Right common carotid artery plus branches (tissue), 1 donor: ENCODE results near the genes ABCB4 and STEAP4.

GRCh38 chr7:84316677-84317104 is 122.1 kb upstream of the SEMA3A start:
- PRO-cap, result unidirectional peak, minus-strand start at chr7:84316838

- PRO-cap, result no peak
Observed at GRCh38 chr7:84720389-84720919, 466.4 kb downstream of the SEMA3D start.

- PRO-cap, result unidirectional peak, plus-strand start at chr7:87151887
Observed at GRCh38 chr7:87151825-87152202, 439 bp upstream of the DMTF1 start.

GRCh38 chr7:87156955-87157792 is 4.9 kb downstream of the DMTF1 start:
- PRO-cap, result no peak

DNA sequence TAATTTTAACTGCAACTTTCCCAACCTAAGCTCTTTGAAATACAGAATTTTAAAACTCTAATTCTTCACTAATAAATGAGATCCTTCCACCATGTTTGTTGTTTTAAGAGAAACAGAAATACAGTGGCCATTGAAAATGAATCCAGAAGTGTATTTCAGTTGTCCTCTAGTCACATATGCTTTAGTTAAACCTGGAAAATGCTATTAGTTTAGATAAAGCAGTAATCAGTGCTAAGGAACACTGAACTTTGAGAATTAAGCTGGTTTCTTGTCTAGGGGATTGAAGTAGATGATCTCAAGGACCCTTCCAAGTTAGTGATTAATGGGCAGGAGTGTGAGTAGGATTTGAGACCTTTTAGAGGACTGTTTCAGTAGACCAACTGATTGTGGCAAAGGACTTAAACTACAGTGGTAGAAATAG is 23.9 kb downstream of the DMTF1 start:
- PRO-cap, result no peak

- PRO-cap, result no peak
Observed at GRCh38 chr7:87344528-87344766, 1.0 kb upstream of the CROT start.

- PRO-cap, result bidirectional peak, plus-strand start at chr7:87475777, minus-strand start at chr7:87475653
Observed at GRCh38 chr7:87475323-87476633, at the start of gene ABCB4. Gene ABCB4, minus strand, starts transcription at chr7:87475680.

DNA sequence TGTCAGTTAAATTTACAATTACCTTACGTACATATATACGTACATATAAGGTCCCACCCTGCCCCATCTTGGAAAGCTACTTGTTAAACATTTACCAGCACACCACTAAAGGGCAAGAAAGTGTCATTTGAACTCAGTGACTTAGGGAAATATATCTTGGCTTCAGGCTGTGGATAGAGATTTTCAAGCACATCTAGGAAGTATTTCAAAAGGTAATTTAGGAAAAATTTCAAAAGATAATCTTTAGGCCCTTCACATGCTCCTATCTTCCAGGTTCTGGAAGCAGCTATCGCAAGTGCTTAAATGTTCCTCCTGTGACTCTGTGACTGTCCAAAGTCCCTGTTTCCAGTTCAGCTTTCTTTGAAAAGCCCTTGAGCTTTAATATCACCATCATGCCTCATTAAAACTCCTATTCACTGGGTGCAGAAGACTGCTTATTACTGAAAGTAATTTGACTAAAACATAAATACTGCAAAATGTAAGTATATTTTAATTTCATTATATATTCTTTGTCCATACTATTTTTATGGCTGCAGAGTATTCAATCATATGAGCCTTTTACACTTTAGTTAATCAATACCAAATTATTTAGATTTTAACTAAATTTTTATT is 9.8 kb upstream of the SRI start:
- PRO-cap, result no peak

- PRO-cap, result bidirectional peak, plus-strand start at chr7:88307002, minus-strand start at chr7:88306891
Observed at GRCh38 chr7:88306277-88307263, at the start of gene STEAP4. Gene STEAP4, minus strand, starts transcription at chr7:88306894.

DNA sequence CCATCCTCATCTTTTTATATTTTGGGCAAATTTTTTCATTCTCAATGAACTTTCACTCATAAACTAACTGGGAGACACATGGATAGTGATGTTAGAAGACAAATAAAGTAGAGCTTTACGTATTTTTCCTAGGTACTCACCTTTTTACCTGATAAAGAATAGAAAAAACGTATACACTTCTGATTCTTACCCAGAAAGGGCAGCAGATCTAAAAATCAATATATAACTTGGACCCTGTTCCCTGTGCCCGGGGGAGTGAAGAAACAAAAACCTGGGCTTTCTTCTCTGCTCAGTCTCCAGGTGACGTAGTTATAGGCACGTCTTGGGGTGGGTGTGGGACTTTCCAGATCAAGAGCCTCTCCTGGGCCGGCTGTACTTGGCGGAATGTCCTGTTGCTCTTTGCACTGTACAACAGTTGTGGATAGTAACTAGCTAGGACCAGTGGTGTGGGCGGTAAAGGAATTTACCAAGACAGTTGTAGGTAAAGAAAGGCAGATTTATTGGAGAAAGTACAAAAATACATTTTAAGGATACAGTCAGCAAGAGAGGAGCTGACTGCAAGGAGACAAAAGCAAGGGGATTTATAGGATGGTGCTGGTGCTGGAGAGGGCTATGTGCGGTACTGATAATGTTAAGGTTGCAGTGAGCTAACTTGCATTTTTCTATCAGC is 40.4 kb upstream of the STEAP4 start:
- PRO-cap, result no peak

- PRO-cap, result no peak
Observed at GRCh38 chr7:90188277-90188766, 23.2 kb upstream of the STEAP2 start.

DNA sequence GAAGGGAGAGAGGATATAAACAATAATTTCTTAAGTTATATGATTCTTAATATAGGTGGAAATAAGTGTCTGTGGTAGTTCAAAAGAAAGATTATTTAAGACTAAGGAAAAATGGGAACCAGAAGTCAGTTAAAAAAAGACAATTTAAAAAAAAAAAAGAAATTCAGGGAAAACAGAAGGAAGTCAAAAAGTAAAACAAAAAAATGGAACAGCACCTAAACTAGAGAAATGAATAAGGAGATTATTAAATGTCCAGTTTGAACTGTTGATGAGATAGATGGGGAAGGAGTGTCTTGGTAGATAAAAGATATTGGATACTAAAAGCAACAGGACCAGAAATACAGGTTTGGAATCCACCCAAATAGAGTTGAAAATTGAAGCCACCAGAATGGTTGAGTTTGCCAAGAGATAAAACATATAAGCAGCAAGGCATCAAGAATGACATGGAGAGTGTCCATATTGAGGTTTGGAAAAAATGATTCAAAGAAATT is 24.0 kb downstream of the CFAP69 start:
- PRO-cap, result no peak

DNA sequence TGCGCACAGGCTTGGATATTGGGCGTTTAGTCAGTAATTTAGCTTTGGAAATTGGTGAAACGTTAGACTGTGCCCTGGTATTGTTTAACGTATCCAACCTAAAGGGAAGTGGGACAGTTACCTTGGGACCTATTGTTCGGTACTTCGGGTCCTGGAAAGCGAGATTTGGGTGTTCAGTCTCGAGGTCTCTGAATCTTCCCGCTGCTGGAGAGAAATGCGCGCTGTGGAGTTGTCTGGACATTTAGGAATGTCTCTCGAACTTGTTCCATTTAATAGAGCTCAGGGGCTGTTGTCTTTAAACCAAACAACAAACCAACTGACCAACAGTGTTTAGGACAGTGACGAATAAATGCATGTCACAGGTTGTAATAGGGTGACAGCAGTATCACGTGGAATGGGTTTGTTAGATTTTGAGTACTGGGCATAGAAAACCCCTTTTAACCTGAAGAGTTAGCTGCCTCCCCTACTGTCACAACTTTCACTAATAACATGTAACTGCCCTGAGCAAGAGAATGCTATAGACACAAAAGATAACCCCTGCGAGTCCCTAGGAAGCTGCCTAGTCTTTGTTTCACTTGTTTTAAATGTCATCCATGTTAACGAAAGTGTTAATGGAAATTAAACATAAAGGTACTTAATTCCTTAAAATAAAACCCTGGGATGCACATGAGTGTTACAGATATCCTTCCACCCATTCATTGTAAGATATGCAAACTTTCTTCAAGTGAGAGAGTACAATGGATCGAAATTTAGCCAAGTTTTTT is 1.1 kb downstream of the CDK14 start:
- PRO-cap, result unidirectional peak, minus-strand start at position 243 of the sequence

- PRO-cap, result no peak
Observed at GRCh38 chr7:90691161-90691740, 95.1 kb downstream of the CDK14 start.

GRCh38 chr7:90725986-90726929 is 130.1 kb downstream of the CDK14 start:
- PRO-cap, result no peak

DNA sequence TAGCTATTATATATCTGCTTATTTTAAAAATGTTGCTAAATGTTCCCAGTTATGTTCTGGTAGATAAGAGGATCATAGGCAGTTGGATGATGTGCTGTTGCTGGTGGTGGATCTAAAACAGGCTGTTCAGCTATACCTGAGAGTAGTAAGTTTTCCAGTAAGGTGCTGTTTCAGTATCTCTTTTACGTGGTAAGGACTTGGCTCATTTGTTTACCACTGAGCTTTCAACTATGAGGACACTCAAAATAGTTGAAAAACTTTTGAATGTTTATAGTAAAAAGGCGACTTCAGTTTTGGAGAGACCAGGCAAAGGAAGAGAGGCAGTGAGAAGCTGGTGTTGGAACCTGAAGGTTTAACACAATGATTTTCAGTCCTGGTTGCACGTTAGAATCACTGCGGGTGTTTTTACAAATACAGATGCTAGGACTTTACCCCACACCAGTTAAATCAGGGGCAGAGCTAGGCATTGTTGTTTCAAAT is 181.0 kb downstream of the CDK14 start:
- PRO-cap, result no peak

- PRO-cap, result no peak
Observed at GRCh38 chr7:92135147-92135874, 1.0 kb upstream of the CYP51A1 start.

DNA sequence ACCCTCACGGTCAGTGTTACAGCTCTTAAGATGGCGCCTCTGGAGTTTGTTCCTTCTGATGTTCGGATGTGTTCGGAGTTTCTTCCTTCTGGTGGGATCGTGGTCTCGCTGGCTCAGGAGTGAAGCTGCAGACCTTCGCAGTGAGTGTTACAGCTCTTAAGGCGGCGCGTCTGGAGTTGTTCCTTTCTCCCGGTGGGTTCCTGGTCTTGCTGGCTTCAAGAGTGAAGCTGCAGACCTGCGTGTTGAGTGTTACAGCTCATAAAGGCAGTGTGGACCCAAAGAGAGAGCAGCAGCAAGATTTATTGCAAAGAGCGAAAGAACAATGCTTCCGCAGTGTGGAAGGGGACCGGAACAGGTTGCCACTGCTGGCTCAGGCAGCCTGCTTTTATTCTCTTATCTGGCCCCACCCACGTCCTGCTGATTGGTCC is 8.3 kb upstream of the CYP51A1 start:
- PRO-cap, result no peak

- PRO-cap, result no peak
Observed at GRCh38 chr7:92244674-92245174, 990 bp downstream of the KRIT1 start.

- PRO-cap, result no peak
Observed at GRCh38 chr7:92266151-92267188, 20.7 kb downstream of the ANKIB1 start.